OVCAR3 (cell line): ENCODE measurements around a stretch of chr7.

DNA sequence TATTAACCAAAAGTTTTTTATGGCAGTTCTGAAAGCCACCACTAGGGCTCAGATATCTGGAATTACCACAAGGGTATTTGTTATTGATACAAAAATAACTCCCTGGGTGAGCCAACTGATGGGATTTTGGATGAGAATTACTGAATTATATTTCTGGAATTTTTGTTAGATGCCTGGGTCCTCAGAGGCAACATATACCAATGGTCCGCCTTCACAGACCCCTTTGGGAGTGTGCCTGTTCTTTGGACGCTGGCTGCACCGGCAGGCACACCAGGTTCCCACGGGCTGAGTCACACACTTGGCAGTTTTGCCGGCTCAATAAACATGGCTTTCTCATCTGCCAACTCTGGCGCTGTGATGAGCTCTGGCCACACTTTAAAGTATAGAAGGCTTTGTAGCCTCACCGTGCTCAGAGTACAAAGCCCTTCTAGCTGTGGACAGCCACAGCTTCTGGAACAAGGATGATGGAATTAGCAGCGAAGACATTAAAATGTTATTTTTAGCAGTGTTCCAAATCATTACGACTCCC, 24.5 kb upstream of the EEPD1 start:
- RRBS = 18% methylated on average over 3 of the region's 9 CpGs

DNA sequence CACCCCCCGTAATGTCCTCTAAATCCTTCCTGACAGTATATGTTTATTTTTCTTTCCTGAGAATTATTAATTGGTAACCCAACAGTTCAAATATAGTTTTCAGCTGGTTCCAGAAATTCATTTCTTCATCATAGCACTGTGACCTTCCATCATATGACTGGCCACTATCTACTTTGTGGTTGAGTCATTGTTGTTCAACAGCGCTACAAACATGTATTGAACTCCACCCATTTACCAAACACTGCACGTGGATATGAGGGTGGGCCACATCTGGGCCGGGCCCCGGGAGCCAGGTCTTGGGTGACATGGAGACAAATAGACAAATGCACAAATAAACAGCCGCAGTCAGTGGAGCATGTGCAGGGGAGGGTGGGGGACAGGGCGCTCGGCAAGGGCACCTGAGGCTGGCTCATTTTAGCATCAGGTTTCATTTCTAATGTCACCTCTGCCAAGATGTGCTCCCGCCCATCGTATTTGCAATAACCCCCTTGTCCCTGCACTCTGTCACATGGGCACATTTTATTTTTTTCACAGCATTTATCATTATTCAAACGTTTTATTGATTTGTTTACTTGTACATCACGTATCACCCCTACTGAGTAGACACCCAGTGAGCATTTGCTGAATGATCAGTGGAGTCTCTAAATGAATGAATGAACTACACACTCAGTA, 23.9 kb upstream of the EEPD1 start:
- RRBS = no CpG with 5 or more reads among the region's 12 CpGs

DNA sequence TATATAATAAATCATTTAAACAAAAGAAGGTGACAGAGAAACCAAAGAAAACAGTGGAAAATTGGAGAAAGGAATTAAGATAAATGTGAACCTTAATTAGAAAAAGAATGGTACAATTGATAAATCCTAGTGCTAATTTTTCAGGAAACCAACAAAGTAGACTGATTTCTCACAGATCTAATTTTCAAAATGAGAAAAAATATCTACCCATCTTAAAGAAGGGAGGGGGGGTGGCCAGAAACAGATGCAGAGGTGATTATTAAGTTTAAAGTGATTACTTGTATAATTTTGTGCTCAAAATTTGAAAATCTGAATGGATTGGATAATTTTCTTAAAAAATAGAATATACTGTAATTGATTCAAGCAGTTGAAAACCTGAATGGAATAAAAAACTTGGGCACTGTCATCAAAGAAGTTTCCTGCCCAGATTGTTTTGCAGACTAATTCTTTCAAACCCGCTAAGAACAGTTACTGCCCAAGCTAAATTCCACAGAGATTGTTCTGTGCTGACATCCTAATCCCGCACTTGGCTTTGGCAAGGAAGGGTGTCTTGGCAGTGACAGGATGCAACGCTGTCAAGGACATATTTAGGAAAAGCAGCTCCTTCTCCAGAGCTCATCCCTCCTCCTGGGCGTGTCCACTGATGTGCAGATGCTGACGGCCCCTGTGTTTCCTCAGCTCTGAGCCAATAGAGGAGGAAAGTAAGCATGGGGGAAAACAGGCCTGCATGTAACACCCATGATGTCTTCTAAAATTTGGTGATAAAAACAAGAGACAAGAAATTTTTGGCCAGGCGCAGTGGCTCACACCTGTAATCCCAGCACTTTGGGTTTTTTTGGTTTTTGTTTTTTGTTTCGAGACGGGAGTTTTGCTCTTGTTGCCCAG, 74.0 kb downstream of the EEPD1 start:
- RRBS = no CpG with 5 or more reads among the region's 8 CpGs

- RRBS = no CpG with 5 or more reads among the region's 19 CpGs
Observed at GRCh38 chr7:36284439-36285130, 82.5 kb downstream of the MATCAP2 start.

- RRBS = no CpG with 5 or more reads among the region's 14 CpGs
Observed at GRCh38 chr7:36301879-36302645, 65.0 kb downstream of the MATCAP2 start.

GRCh38 chr7:36599665-36600361, 124.5 kb downstream of the AOAH start:
- RRBS = no CpG with 5 or more reads among the region's 10 CpGs

GRCh38 chr7:36726353-36726703, 2.0 kb upstream of the AOAH start:
- RRBS = no CpG with 5 or more reads among the region's 7 CpGs

GRCh38 chr7:36788738-36789482, 64.6 kb upstream of the AOAH start:
- RRBS = no CpG with 5 or more reads among the region's 12 CpGs

DNA sequence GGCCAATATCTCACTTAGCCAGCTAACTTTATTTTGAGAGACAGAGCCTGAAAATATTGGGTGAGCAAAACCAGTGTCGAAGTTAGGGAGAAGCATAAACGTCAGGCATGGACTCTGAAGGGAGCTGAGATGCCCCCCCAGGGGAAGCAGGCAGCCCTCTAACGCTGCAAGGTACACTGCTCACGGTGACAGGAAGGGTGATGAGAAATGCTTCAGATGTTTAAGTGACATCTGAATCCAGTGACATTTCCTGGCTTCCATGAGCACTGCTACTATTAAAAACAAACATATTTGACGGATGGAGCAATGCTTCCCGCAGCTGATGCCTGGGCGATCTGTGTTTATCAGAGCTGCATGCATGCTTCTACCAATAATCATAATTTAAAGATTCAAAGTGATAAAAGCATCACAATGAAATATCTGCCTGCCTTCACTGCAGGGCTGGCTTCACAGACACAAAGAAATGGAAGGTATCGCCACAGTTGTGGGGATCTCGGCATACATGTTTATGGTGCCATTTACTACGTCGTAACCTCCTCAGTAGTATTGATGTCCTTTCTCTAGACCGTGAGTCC, 66.0 kb upstream of the AOAH start:
- RRBS = no CpG with 5 or more reads among the region's 12 CpGs

DNA sequence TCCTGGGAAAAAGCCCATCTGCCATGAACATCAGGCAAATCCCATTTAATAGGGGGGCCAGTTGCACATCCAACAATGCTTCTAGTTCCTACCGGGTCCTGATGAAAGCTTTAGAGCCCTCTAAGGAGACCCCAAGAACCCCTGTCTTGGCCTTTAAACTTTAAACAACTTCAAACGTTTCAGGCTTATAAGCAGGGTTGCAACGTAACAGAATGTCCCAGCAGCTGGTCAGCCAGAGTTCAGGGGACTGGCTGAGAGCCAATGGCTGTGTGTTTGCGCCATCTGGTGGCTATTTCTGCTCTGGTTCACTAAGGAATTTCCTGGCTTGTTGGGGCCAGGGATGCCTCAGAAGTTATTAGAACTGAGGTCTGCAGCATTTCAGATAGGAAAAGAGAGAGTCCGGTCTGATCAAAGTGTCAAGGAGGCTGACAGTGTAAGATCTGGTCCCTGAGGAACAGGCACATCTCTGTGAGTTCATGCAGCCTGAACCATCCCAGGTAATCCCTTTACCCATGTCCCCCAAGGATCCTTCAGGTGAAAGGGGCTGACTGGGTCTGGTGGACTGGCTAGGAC, 247.1 kb downstream of the ELMO1 start:
- RRBS = no CpG with 5 or more reads among the region's 5 CpGs

- RRBS = no CpG with 5 or more reads among the region's 3 CpGs
Observed at GRCh38 chr7:37391932-37392153, 56.8 kb downstream of the ELMO1 start.

- RRBS = no CpG with 5 or more reads among the region's 7 CpGs
Observed at GRCh38 chr7:37421218-37421833, 27.3 kb downstream of the ELMO1 start.

DNA sequence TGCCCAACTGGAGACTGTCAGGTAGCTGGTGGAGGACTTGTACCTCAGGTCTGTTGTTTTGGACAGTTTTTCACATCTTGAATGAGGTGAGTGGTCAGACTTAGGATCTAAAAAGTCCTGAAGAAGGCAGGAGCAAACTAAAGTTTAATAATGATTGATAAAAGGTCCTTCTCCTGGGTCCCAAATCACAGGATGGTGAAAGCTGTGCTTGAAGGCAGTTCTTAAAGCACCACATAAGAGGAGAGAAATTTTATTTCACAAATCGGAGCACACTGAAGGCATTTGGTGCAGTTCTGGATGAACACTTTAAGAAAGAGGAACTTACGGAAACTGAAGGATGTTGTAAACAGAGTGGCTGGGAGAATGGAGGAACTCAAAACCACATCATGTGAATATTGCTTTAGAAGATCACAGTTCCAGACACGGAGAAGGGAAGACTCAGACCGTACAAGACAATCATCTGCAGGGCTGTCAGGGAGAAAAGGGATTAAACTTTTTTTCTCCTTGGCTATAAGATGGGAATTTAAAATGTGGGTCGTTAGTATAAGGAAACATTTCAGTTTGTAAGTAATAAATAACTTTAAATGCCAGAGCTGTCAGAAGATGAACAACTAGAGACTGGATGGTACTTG, 9.1 kb upstream of the GPR141 start:
- RRBS = no CpG with 5 or more reads among the region's 5 CpGs

- RRBS = no CpG with 5 or more reads among the region's 12 CpGs
Observed at GRCh38 chr7:38232765-38233764, 55.0 kb downstream of the STARD3NL start.

DNA sequence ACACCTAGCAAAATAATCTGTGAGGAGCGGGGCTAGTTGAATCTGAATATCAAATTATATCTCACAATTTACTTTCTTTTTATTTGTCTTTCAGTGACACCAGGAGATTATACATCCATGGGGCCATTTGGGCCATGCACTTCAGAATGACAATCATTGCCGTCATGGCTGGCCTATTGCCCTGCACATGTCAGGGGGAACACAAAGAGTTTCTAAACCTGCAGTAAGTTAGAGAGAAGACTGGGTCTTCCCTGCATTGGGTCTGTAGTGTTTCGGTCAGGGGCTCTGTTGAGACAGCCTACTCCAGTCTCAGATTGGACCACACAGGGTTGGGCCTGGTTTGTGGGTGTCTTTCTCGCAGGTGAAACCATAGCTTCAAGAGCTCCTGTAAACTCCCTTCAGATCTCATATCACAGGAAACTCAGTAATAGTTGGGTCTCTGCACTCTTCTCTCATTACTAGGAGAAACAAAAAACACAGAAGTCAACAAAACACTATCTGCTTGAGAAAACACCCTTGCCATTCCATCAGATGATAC, 102.6 kb downstream of the STARD3NL start:
- RRBS = no CpG with 5 or more reads among the region's 4 CpGs

DNA sequence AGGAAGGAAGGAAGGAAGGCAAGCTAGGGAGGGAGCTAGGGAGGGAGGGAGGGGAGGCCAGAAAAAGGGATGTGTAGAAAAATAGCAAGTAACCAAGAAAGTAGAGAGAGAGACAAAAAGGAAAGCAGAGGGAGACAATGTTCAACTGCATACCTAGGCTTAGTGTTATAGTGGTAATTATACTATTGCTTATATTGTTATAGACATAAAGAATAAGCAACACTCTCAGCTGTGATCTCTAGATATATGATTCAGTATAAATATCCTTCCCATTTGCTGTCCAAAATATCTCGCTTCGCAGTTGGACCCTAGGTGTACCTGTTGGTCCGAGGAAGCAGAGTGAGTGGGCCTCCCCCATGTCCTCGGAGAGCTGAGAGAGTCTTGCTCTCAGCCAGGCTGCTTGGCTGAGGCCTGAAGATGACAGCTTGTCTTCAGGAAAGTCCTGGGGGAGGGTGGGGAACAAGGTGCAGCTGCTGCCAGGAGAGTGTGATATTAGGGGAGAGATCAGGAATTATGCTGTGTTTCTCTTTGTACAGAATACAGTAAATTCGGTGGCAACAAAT, 156.4 kb downstream of the STARD3NL start:
- RRBS = no CpG with 5 or more reads among the region's 5 CpGs

DNA sequence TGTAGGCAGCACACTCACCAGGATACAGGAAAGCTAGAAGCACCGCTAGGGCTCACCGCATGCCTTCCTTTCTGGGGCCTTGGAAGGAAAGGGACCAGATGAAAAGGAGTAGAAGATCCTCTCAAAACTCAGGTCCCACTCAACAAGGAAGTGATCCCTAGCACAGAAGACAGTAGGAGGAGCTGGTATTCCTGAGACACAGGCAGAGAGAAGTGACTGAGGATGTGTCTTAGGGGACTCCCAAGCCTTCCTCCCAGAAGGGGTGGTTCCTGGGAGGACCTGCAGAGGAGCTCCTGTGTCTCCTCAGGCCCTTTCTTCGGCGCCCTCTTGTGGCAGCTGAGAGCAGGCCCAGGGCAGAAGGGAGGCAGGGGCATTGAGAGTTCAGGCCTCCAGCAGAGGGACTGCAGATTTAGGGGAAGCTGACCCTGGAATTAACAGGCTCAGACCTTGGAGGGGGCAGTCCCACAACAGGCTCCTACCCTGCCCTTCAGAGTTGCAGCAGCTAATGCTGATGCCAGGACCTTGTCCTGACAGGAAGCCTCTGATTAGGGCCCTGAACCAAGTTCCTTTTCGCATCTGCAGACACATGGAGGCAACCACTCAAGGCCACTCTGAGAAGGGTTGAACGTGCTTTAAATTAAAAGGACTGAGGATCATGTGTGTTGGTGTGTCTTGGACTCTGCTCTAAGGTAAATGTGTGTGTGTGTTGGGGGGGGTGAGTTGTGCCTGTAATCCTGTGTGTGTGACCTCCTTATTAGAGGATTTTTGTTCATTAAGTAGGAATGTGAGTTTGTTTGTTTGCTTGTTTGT, 167.6 kb downstream of the STARD3NL start:
- RRBS = no CpG with 5 or more reads among the region's 6 CpGs

- RRBS = no CpG with 5 or more reads among the region's 14 CpGs
Observed at GRCh38 chr7:38362172-38363152, 184.4 kb downstream of the STARD3NL start.

- RRBS = no CpG with 5 or more reads among the region's 5 CpGs
Observed at GRCh38 chr7:39565368-39565970, 735 bp upstream of the YAE1 start.

- RRBS = no CpG with 5 or more reads among the region's 6 CpGs
Observed at GRCh38 chr7:39663710-39664897, 40.7 kb downstream of the RALA start.